Heart right ventricle (tissue), 2 donors: ENCODE measurements around the genes DSC3 and SLC25A52.

GRCh38 chr18:28126586-28127210 is 50.2 kb downstream of the CDH2 start:
- PRO-cap, 2 experiments: peak in 1 of 2 experiments; most common plus-strand start chr18:28126951 (in 1); most common minus-strand start chr18:28126876 (in 1)

- PRO-cap, 2 experiments: peak in 2 of 2 experiments; most common plus-strand start chr18:28175277 (in 2); most common minus-strand start chr18:28175548 (in 2)
Observed at GRCh38 chr18:28174922-28175982, 1.7 kb downstream of the CDH2 start.

- PRO-cap, 2 experiments: no peak in any of the 2 experiments
Observed at GRCh38 chr18:28178676-28179326, 1.9 kb upstream of the CDH2 start.

- PRO-cap, 2 experiments: no peak in any of the 2 experiments
Observed at GRCh38 chr18:30175280-30175751, 867.2 kb downstream of the DSC3 start.

- PRO-cap, 2 experiments: no peak in any of the 2 experiments
Observed at GRCh38 chr18:30175754-30176247, 866.7 kb downstream of the DSC3 start.

DNA sequence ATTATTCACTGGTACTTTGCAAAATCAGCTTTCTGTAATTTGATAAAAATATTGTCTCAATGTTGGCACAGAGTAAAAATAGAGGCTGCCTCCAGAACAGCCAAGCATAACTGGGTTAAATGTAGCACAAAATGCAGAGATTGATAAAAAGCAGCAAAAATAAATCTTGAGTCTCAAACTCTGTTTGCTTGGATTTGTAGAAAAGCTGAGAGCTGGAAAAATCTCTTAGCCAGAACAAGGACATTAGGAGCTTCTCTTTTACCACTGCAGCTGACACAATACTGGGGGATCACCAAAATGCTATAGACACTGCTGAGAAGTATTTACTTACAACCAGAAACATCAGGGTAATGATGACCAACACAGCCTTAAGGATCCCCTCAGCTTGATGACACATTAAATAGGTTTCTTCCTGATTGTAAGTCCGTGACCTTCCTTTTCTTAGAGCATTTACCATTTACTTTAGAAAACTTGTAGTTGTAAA is 278.9 kb downstream of the DSC3 start:
- PRO-cap, 2 experiments: no peak in any of the 2 experiments

GRCh38 chr18:31042035-31043504 is at the start of gene DSC3:
Gene DSC3 (minus strand): TSS chr18:31042742.
- PRO-cap, 2 experiments: peak in 1 of 2 experiments; most common plus-strand start chr18:31042605 (in 1)

DNA sequence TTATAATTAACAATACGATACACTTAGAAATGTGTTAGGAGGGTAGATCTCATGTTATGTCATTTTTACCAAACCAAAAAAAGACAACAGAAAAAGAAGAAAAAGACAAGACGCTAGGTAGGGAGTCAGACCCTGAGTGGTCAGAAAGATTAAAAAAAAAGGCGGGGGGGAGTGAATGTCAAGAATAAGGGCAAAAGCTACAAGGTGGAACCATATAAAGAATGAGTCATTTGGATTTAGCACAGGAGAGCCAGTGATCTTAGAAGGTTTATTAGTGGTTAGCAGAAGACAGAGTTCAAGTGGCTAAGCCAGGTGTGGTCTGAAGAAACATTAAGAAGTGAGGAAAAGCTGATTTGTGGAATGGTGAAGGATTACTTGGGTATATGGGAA is 2.8 kb downstream of the DSC2 start:
- PRO-cap, 2 experiments: no peak in any of the 2 experiments

DNA sequence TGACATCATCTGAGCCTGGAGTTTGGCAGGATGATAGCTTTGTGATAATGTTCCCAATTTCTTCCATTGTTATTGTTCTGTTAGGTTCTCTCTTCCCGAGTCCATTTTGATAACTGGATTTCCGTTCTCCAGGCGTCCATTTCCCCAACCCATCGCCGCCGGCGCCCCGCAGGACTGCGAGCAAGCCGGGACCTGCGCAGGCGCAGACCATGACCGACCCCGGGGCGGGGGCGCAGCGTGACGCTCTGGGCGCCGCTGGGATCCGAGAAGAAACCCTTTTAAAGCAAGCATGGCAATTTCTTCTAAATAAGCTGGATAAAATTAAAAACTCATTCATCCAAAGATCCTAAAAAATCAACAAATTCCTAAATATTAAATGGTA is at the start of gene SLC25A52:
Gene SLC25A52 (minus strand): TSS at position 178 of the 382 bp plus-strand sequence.
- PRO-cap, 2 experiments: peak in 1 of 2 experiments; most common minus-strand start position 176 of the sequence (in 1)

DNA sequence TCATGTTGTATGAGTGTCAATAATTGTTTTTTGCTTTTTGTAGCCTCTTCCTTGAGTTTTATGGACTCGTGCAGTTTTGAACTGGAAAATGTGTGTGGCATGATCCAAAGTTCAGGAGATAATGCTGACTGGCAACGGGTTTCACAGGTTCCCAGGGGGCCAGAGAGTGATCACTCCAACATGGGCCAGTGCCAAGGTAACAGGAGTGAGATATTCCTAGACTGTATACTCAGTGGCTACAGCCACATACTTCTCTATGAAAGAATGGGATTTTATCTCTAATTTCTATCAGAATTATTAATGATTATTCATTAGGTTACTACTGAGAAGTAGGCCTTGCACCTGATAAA is 18.2 kb downstream of the MEP1B start:
- PRO-cap, 2 experiments: no peak in any of the 2 experiments

- PRO-cap, 2 experiments: no peak in any of the 2 experiments
Observed at GRCh38 chr18:32346599-32347037, 124.1 kb downstream of the GAREM1 start.

DNA sequence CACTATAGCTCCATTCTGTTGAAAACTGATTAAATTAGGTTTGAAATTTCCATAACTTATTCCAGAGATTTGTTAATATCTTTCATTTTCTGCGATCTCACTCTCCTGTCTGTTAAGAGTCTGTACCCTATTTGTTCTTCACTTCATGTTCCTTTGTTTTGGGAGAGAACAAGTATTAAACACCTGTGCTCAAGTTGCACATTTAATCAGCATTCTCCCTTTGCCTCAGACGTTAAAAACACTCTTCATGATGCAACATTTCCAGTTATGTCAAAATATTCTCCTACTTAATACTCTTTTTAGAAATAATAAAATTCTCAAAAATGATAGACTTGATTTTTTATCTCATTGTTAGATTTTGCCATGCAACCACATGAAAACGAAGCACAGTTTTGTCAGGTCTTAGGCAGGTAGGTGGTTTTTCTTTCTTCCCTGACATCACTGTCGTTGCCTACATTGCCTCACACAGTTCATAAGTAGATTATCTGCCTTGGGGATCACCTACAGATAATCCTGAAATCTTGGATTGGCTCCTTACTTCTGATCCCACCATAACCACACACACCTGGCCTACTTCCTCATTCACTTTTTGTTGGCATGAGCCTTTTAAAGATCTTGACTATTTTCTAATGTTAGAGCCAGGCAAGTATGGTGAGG is 109.8 kb downstream of the GAREM1 start:
- PRO-cap, 2 experiments: no peak in any of the 2 experiments

DNA sequence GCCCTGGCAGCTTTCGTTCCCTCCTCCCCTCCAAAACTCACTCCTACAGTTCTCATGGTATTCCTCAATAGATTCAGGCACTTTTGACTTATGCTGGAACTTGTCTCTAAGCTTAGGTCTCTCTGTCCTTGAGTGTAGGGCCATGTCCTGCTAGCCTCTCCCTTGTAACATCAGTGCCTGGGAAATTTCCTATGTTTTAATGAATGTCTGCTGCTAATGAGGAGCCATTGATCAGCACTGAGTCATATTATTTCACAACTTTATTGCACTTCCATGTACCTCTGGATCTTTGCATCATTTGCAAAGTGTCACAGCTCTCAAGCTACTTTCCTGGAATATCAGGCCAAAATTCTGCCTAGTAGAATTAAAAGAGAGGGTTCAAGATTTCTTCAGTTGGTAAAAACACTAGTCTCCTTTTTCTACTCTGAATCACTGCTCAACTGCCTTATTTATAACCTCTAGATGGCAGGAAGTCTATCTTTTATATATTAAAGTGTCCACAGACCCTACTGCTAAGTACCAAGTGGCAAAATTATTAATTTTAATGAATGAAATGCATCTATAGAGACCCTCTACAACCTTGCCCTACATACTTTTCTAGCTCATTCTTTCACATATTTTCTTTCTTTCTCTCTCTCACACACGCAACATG is 102.4 kb downstream of the GAREM1 start:
- PRO-cap, 2 experiments: no peak in any of the 2 experiments

GRCh38 chr18:32471453-32471818 is 754 bp upstream of the GAREM1 start:
- PRO-cap, 2 experiments: no peak in any of the 2 experiments

DNA sequence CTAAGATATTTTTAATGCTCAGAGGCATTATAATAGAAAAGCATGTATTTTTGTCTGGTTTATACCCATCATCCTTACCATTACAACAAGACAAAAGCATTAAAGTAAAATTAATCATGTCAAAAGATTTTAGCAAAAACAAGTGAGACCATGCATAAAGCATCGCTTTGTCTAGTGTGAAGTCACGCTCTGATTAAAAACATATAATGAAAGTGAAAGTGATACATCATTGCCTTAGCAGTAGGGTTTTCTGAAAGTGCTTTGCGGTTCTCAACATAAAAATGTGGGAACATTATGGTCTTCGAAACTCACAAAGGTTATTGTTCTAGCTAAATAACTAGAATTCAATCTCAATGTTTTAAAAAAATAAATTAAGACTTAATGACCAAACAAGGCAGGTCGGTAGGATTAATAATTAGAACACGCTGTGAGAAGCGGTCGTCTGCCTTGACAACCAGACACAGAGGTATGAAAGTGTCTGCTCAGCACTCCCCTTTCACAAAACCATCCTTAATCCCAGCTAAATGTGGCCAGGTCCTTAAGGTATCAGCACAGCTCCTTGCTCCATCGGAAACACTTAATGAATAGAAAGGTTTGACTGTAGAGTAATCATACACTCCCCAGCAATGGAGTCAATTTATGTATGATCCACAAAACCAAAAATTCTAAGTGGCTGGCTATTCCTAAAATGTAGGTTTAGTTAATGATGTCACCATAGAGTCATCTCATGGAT is 42.2 kb downstream of the KLHL14 start:
- PRO-cap, 2 experiments: no peak in any of the 2 experiments

DNA sequence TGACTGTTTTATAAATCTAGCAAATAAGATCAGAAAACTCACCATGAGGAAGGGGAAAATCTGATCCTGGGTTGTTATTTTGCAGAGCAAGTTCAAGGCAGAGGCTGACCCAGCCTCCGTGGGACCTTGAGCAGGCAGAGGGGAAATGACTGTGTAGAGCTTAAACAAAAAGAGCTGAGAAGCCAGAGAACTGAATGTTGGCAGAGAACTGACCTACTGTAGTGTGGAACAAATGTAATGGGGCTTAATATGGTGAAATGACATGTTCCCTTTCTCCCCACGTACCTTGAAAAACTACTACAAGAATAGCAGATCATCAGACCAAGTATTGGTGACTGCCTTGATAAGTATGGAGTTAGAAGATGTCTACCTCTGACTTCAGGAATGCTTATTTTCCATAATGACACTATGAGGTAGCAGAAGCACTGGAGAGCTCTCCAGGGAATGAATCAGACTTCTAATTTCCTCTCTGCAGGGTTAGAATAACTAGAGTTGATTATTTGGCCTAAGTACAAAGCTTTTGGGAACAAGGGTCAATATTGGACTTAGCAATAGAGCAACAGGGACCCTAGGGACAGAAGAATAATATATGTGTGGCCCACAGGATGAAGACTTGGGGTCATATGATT is 304.4 kb downstream of the CCDC178 start:
- PRO-cap, 2 experiments: no peak in any of the 2 experiments

- PRO-cap, 2 experiments: no peak in any of the 2 experiments
Observed at GRCh38 chr18:33533013-33533351, 45.0 kb upstream of the ASXL3 start.

DNA sequence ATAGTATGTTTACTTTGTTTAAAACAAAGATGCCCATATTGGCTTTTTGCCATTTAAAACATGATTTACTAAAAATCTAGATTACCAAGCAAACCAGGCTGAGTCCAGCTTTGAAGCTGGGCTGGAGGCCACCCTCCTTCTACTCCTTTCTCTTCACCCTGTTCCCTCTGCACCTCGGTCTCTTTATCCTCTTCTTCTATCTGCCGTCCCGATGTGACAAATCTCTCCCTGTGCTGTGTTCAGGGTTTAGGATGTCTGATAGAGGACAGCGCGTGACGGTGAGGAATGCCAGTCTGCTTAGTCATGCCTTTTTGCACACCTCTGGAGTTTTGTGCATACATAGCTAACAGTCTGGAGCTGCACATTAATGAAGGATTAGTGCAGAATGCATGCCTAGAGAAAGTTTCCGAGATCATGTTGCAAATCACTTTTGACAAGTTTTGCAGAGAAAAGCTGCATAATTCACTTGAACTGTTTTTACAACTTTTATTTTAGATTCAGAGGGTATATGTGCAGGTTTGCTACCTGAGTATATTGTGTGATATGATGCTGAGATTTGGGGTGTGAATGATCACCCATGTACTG is 28.4 kb downstream of the DTNA start:
- PRO-cap, 2 experiments: no peak in any of the 2 experiments

- PRO-cap, 2 experiments: peak in 1 of 2 experiments; most common minus-strand start chr18:34773081 (in 1)
Observed at GRCh38 chr18:34772871-34773306, 62.8 kb downstream of the DTNA start.

- PRO-cap, 2 experiments: no peak in any of the 2 experiments
Observed at GRCh38 chr18:34959982-34960557, 81.1 kb upstream of the MAPRE2 start.